ENCODE data around the gene NYAP2.

DNA sequence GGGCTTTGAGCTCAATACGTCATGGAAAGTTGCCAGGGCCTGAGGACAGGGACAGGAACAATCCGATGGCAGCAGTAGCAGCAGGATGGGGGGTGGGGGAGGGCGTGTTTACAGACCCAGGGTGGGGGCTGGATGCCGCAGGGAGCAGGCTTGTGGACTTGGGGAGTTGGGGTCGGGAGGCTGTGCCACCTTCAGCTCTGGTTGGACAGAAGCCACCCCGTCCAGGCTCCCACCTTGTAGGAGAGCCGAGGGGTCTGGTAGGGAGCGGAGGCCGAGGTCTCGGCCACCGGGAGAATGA lies 3.5 kb downstream of the SLC4A3 start:
- RRBS, 2 experiments: 93% methylated on average over 1 of the region's 11 CpGs; no CpG with 5 or more reads in 1 of the 2 experiments

- RRBS, 2 experiments: no CpG with 5 or more reads among the region's 4 CpGs
These were observed 37.6 kb downstream of the SLC4A3 start for GRCh38 chr2:219664986-219665456.

DNA sequence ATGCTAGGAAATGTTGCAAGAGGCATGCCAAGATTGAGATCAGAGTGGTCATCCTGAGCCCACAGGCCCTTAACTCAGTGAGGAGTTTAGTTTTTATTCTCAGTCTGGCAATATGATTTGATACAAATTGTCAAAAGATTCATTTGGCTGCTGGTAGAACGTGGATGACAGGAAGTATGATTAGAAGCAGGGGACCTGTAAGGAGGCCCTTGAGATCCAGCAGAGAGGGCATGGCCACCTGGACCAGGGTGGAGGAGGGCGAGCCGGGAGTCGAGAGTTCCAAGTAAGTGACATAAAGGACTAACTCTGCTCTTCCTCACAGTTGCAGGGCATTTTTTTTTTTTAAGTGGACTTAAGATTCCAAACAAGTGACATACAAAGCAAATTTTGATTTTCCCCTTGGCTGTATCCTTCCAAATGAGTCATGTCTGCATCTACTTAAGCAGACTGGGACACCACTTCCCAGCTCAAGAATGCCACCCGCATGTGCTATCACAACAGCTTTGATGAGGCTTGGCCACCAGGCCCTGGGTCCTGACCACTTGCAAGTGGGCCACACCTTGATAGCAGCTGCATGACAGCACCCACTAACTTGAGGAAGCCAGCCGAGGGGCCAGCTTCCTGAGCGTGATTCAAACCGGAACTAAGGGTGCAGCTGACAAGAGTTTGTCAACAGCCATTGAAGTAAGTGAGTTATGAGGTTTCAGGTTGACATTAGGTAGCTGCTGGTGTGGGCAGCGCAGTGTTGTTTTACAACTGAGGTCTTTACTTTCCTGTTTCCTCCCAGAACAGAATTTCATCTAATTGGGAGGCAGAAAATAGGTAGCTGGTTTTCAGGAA lies 54.6 kb downstream of the EPHA4 start:
- RRBS, 2 experiments: no CpG with 5 or more reads among the region's 9 CpGs

DNA sequence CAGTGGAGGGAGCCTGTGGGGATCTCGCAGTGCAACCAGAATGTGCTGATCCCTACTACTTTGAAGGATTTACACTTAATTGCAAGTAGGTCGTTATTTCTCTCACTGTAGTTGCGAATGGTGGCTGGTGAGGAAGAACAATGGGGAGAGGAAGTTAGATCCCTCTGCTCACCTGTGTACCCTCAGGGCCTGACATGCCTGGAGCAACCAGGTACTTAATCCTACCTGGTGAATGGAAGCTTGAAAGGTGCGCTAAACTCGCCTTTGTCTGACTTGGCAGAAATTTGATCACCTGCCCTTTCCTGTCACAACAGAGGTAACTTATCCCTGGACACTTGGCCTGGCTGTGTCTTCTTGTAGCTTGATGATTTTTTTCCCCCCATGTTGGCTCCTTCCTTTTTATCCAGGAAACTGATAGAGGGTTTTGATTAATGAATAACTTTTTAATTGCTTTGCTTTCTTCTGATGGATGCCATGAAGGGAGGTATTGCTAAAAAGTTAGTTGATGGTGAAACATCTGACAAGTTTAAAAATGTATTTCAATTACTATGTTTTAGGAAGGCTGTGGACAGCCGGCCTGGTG lies 9.1 kb downstream of the SGPP2 start:
- RRBS, 2 experiments: no CpG with 5 or more reads among the region's 6 CpGs

- RRBS, 2 experiments: no CpG with 5 or more reads among the region's 1 CpG
These were observed 61.1 kb downstream of the FARSB start for GRCh38 chr2:222594699-222595219.

- RRBS, 2 experiments: no CpG with 5 or more reads among the region's 3 CpGs
These were observed 12.4 kb downstream of the MOGAT1 start for GRCh38 chr2:222683836-222684268.

GRCh38 chr2:222806042-222806506 lies 54.8 kb upstream of the ACSL3 start:
- RRBS, 2 experiments: no CpG with 5 or more reads among the region's 5 CpGs

GRCh38 chr2:223725369-223725887 lies 112.0 kb downstream of the AP1S3 start:
- RRBS, 2 experiments: no CpG with 5 or more reads among the region's 6 CpGs

DNA sequence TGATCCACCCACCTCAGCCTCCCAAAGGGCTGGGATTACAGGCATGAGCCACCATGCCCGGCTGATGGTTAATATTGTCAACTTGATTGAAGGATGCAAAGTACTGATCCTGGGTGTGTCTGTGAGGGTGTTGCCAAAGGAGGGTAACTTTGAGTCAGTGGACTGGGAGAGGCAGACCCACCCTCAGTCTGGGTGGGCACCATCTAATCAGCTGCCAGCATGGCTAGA lies 32.6 kb upstream of the AP1S3 start:
- RRBS, 2 experiments: no CpG with 5 or more reads among the region's 1 CpG

- RRBS, 2 experiments: no CpG with 5 or more reads among the region's 4 CpGs
These were observed 4.3 kb upstream of the WDFY1 start for GRCh38 chr2:223949264-223949989.

- RRBS, 2 experiments: no CpG with 5 or more reads among the region's 2 CpGs
These were observed 108.1 kb upstream of the SERPINE2 start for GRCh38 chr2:224147205-224147612.

DNA sequence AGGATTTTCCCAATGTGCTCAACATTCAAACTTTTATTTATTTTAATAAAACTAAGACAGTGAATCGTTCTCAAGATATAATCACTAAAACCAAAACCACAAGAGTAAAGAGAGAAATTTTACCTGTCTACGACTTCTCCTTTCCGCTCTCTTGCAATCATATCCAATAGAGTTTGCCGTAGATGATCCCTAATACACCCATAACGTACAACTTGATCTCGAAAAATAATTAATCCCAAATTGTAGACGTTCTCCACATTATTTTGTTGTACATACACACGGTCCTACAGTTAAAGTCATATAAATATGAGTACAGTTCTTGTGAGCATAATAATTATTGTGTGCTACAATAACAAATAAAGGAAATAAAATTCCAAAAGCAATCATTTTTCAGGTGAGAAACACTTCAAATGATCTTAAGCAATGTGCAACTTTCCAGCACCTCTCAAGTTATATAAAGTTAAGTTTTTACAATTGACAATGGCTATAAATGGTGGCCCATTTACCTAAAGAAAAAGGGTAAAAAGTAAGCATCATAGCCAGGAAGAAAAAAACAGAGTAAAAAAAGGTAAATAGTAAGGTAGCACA lies 70.6 kb downstream of the CUL3 start:
- RRBS, 2 experiments: no CpG with 5 or more reads among the region's 8 CpGs

DNA sequence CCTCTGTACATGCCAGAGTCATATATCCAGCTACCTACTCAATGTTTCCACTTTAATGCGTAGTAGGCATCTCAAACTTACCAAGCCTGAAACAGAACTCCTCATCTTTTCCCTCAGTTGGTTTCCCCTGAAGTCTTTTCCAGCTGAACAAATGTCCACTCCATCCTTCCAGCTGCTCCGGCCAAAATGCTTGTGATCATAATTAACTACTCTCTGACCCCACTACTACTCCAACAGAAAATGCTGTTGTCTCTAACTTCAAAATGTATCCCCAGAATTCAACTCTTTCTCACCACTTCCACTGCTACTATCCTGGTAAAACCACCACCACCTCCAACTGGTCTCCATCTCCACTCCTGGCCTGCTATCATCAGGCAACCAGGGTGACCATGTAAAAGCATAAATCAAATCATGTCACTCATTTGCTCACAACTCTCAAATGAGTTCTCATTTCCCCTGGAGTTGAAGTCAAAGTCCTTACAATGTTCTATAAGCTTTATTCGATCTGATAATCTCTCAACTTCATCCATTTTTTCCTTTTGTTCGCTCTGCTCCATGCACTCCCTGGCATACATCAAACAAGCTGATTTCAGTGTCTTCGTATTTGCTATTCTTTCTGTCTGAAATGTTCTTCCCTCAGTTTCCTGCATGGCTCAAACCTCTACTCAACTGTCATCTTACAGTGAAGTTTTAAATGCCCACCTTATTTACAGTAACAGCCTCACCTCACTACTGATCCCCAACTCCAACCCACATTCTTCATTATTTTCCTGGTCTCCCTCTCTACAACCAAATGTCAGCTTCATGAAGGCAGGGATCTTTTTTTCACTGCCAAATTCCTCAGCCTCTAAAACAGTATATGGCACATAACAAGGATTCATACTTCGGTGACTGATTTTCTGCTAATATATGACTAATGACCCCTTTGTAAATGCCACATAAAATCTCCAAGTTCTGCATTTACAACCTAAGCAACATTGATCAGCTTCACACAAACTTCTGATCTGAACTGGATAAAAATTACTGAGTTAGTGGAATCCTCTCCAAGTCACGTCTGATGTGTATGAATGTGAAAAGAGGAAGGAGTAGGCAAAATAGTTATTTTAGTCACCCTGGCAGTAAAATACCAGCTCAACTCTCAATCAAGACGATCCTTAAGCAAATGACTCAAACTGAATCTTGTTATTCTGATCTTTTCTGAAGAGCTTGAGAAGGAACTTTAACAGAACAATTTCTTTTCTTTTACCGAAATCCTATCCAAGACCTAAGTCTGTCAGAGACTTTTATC lies 24.4 kb downstream of the CUL3 start:
- RRBS, 2 experiments: no CpG with 5 or more reads among the region's 9 CpGs

DNA sequence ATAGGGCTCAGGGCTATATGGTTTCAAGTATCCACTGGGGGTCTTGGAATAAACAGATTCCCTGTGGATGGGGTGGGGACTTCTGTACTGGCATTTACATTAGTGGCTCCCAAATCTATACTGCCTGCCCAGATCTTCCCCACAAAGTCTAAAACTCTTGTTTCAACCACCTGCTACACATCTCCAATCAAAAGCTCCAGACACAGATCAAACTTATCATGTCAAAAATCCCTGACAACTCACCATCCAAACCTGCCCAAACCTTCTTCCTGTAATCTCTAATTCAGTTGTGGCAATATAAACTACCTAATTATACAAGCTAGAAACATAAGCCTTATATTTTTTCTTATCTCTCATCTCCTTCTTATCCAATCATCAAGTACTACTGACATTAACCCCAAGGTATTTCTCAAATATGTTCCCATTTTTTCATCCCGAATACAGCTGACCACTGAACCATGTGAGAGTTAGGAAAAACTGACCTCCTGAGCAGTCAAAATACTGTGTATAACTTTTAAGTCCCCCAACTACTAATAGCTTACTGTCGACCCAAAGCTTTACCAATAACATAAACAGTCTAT lies 20.5 kb downstream of the CUL3 start:
- RRBS, 2 experiments: no CpG with 5 or more reads among the region's 2 CpGs

DNA sequence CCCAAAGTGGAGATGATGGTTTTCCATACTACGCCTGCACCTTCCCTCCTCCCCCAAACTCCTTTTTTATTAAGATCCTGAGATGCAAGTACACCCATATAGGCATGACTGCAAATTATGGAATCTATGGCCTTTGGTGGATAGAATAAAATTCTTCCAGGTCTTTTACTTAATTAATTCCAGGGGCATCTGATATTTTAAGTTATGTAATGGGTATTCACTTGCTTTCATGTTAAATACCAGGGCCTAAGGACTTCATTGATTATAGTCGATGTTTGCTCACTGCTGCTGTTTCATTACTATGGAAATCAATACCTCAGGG lies 66.0 kb upstream of the CCDC195 start:
- RRBS, 2 experiments: no CpG with 5 or more reads among the region's 2 CpGs

- RRBS, 2 experiments: no CpG with 5 or more reads among the region's 5 CpGs
These were observed at the start of gene NYAP2 for GRCh38 chr2:225399476-225399933. Gene NYAP2, plus strand, starts transcription at chr2:225399710.

- RRBS, 2 experiments: no CpG with 5 or more reads among the region's 3 CpGs
These were observed 495.0 kb downstream of the NYAP2 start for GRCh38 chr2:225894421-225895005.

- RRBS, 2 experiments: no CpG with 5 or more reads among the region's 4 CpGs
These were observed 275.2 kb downstream of the IRS1 start for GRCh38 chr2:226524289-226524952.